Vermiform appendix (tissue), 1 donor: ENCODE measurements around the genes ACAD9 and HMCES.

DNA sequence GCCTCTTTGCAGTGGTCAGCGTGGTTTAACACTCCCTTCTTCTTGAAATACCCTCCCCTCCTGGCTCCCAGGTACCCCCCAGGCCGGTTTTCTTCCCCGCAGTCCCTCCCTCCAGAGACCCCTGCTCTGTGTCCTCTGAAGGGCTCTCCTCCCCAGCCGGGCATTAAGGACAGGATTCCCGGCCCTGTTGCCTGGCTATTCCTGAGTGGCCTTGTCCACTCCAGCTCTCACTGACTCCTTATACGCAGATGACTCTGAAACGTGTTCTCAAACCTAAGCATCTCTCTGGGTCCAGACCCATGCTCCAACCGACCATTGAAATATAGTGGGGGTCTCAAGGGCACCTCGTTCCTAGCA is 16.7 kb downstream of the DNAJB8 start:
- PRO-cap: no peak

DNA sequence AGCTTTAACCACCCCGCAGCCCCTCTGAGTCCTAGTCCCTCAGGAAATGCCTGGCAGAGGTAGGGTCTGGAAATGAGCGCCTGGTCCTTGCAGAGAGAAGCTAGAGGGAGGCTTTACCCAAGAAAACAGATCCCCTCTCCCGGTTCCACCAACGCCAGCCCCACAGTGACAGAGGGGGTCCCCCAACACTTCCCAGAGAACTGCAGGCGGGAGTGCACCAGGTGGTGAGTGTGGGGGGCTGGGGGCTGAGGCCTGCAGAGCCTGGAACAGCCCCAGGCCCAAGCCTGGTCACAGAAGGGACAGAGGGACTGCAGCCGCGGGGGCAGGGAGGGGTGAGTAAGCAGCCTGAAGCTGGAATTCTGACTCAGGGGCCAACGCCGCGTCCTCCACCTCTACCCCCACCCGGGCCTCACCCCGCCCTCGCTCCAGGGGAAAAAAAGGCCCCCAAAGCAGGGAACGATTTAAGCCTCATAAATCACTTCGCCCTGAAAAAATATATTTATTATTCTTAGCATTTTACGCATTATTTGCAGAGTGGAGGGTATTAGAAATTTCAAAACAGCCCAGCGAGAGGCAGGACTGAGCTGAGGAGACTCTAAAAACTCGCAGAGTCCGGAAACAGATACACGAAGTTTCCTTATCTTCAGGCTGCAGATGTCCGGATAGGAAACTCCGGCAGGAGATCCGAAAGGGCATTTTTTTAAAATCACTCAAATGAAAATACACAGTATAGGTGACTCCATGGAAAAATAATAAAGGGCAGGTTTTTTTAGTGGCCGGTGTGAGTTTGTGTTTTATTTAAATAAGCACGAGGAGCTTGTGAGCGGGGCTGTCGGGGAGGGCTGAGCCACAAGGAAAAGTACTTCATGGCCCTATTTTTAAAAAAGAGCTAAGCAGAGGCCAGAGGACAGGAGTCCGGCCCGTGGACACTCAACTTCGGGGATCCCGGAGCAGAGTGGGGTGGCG is 10.0 kb downstream of the GATA2 start:
- PRO-cap: no peak

- PRO-cap: no peak
Measured at GRCh38 chr3:128491019-128491333, 2.0 kb downstream of the GATA2 start.

GRCh38 chr3:128754105-128755484 is 28.6 kb downstream of the RAB7A start:
- PRO-cap: unidirectional peak, plus-strand start at chr3:128754737

- PRO-cap: no peak
Measured at GRCh38 chr3:128758907-128759713, 33.1 kb downstream of the RAB7A start.

GRCh38 chr3:128791173-128792076 is 65.4 kb downstream of the RAB7A start:
- PRO-cap: no peak

- PRO-cap: no peak
Measured at GRCh38 chr3:128797781-128798346, 71.9 kb downstream of the RAB7A start.

- PRO-cap: bidirectional peak, plus-strand start at chr3:128879663, minus-strand start at chr3:128879419
Measured at GRCh38 chr3:128879319-128880441, at the start of gene ACAD9. ACAD9 (plus strand) TSS chr3:128879620.

DNA sequence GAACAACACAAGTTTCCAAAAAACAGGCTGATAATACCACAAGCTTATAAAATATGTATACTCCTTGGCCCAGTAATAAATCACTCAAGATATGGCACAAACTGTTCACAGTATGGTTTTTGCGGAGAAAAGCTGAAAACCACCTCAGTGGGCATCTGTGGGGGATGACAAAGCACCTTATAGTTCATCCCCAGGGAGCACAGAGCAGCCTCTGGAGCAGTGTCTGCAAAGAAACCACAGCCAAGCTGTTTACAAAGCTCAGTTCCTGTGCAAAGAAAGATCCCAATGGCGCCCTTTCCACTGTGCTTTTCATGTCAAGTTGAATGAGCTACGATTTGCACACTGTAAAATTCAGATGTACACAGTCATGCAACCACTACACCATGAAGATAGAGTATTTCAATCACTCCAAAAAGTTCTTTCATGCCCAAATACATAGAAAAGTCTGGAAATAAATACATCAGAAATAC is 2.6 kb upstream of the EFCC1 start:
- PRO-cap: no peak

- PRO-cap: bidirectional peak, plus-strand start at chr3:129064945, minus-strand start at chr3:129064857
Measured at GRCh38 chr3:129064769-129065032, 4.1 kb downstream of the GP9 start.

GRCh38 chr3:129160323-129160843 is 480 bp downstream of the ISY1 start:
- PRO-cap: no peak

DNA sequence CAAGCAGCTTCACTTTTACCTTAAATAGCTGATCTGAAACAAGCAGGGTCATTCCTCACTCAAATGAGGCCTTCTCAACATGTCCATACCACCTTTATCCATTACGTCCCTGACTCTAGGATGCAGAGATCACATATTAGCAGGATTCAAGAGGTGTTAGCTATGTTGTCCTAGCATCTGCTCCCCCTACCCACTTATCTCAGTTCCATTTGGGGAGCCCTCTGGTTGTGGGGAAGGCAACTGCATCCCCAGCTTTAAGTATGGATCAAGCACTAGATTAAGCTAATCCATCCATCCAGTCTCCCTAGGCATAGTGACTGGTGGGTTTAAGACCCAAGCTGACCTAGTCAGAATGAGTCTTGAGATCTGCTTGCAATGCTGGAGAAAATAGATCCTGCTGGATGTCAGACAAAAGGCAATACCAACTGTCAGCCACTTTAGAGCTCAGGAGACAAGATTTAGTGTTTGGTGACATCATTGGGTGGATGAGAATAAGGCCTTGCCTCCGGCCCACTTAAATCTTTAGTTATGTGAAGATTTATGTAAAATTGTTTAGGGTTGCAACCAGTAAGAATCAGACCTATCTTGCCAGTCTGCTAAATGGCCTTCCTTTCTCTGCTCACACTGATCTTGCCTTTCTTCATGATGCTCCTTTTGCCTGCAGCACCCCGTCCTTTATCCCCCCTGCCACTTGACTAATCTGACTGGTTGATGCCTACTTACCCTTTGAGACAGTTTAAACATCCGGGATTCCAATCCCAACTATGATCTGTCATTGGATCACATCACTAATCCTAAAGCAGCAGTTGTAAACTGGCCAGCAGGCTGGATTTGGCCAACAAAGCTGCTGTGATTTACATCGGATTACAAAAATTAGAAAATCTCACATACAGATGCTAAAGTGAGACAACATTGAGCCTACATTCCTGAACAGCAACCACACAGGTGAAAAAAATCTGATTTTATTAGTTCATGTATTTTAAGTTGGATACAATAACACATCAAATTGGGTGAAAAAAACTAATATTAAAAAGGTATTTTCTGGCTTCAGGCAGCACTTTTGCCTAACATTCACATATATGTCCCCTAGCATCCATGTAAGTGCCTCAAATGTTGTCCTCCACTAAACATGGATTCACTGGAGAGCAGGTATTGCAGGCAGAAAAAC is 2.2 kb upstream of the ISY1 start:
- PRO-cap: no peak

- PRO-cap: no peak
Measured at GRCh38 chr3:129169570-129170722, 9.1 kb upstream of the ISY1 start.

- PRO-cap: no peak
Measured at GRCh38 chr3:129180394-129180944, 3.2 kb downstream of the CNBP start.

DNA sequence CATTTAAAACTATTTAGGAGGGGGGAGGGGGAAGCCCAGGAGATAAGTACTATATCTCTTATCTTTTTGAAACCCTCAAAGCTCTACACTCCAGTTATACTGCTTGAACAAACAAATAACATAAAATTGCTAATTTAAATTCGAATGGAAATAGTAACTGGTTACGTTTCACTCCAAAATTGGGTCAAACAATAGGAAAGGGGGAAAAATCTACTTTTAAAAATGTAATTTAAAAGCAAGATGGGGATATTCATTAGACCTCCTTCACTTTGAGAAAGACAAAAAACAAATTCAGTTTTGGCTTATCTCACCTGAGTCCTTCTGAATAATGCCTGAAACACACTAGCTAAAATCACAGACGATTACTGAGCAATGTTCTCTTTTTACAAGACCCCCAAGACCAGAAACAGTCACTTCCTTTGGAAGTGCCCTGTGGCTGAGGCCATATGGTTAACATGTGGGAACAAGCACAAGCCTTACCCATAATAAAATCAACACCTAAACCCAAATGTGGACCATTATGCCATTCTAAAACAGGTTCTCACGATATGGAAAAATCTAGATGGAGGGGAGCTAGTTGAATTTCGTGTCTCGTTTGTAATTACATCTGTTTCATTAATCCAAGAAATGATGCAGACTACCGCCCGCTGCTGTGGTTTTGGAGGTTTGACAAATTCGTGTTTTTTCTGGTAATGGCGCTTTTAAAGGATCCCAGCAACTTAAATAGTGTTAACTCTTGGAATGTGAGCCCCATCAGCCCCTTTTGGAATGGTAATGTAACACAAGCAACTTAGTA is 1.5 kb downstream of the CNBP start:
- PRO-cap: no peak

DNA sequence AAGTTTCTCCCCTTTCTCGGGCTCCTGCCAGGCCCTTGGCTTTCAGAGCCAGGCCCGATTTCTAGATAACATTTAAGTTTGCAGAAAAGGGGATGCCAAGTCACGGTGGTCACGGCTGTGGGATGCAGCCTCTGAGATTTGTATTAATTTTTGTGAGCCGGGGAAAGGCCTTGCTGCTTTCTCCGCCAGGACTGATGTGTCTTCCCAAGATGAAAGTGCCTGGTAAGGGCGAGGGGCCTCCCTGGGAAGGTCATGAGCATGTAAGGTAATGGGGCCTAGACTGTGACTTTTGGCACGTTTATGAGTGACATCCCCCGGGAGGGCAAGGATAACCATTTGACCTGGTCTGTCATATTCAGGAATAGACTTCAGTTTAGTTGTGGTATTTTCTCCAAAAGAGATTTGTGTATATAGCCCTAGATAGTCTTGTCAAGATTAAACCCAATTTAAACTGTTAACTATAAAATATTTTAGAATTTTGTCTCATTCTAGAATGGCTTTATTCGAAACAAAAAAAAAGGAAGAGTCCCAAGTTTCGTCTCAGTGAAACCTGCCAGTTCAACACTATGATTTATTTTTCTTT is 646 bp upstream of the CNBP start:
- PRO-cap: no peak

GRCh38 chr3:129239884-129240920 is 9.2 kb upstream of the COPG1 start:
- PRO-cap: no peak

- PRO-cap: bidirectional peak, plus-strand start at chr3:129278984, minus-strand start at chr3:129278763; bidirectional peak, plus-strand start at chr3:129279202, minus-strand start at chr3:129279207
Measured at GRCh38 chr3:129278266-129279343, at the start of gene HMCES. HMCES (plus strand) TSS chr3:129278870.

GRCh38 chr3:129365191-129365675 is 49.1 kb upstream of the H1-10 start:
- PRO-cap: no peak

DNA sequence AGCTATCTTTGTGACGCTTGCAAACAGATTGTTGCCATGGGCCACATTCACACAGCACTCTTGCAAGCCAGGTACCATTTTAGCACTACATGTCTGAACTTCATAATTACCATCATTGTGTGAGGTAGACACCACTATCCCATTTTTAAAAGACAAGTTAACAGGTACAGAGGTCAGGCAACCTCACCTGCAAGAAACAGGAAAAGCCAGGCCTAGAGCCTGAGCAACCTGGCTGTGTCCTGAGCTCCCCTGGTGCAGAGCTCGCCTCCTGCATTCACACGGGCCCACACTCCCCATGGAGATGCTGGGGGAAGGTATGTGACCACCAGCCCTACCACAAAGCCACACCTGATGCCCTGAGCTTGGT is 1.1 kb upstream of the EFCAB12 start:
- PRO-cap: no peak